Tongue (tissue), 2 donors: ENCODE results near the genes RRAS, CPT1C and KLK1.

DNA sequence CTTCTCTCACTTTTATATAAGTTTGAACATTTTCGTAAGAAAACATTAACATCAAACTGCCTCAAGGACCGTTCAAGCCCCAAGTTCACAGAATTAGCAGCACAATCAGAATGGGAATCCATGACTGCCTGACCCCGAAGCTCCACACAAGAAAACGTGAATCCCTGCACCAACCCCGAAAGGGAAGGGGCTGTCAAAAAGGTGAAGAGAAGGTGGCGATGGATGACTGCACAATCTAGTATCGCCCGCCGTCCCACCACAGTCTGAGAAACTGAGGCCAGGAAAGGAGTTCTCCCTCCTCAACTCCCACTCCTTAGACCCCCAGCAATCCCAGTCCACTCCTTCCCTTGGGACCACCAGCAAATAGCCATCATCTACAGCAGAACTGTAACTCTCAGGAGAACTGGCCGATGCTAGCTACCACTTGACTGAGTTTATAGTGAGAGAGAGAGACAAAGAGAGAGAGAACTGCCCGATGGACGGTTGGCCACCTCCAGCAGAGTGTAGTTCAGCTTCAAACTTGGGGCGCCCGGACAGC, 438 bp downstream of the NOSIP start:
- RAMPAGE, long total RNA: no peak

DNA sequence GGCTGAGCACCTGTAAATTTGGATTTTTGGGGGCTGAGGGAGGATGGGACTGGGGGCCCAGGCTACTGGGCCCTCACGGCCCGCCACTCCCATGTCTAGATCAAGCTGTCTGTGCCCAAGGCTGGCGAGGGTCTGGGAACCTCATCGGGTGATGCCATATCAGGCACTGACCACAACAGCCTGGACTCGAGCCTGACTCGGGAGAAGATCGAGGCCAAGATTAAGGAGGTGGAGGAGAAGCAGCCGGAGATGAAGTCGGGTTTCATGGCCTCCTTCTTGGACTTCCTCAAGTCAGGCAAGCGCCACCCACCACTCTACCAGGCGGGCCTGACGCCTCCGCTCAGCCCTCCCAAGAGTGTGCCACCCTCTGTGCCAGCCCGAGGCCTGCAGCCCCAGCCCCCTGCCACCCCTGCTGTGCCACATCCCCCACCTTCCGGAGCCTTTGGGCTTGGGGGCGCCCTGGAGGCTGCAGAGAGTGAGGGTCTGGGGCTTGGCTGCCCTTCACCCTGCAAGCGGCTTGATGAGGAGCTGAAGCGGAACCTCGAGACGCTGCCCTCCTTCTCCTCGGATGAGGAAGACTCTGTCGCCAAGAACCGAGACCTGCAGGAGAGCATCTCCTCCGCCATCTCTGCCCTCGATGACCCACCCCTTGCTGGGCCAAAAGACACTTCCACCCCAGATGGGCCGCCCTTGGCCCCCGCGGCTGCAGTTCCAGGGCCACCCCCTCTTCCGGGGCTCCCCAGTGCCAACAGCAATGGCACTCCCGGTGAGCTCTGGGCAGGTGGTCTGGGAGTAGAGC, 8.4 kb downstream of the PRR12 start:
- RAMPAGE, long total RNA: no peak

DNA sequence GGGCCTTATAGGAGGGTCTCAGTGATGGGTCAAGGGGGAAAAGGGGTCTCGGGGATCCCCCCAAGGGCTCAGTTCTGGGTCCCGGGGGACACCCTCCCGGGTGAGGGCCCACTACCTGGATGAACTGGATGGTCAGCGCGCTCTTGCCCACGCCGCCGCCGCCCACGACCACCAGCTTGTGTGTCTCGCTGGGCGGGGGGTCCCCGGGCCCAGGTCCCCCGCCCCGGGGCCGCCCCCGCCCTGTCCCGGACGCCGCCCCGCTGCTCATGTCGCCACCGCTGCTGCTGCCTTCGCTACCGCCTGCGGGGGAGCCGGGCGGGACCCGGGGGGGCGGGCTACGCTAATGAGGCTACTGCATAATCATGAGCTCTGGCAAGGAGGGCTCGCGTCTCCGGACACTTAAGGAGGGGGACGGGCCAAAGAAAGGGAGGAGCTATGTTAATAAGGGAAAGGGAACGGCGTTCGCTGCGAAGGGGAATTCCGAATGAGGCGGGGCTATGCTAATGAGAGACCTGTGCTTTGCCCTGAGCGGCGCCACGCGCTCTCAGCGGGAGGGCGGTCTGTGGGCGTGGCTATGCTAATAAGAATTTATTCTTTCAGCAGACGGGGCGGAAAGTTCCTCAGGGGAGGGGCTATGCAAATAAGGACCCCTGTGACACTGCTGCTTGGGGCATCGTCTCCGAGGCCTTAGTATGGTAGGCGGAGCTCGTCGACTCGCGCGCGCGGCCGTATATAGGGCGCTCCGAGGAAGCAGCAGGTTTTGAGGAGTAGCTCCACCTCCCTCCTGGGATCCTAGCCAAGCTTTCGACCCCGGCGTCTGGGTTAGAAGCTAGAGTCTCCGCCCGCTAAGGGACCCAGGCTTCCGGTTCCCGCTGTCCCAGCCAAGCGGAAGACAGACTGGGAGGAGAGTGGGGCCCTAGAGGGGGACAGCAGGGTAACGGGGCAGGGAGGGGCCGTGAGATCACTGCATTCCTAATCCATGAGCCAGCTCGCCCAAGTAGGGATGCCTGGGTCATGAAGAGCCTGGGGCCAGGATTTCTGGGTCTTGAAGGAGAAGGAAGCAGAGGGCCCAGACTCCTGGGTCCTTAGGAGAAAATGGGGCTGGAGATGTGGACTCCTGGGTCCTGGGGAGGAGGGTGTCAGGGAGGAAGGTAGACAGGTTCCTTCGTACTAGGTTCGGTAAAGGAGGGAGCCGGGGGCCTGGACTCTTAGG, at the start of gene RRAS:
Gene RRAS, minus strand, starts transcription at position 313 of the 1,213 bp plus-strand sequence.
- RAMPAGE, long total RNA: no peak

DNA sequence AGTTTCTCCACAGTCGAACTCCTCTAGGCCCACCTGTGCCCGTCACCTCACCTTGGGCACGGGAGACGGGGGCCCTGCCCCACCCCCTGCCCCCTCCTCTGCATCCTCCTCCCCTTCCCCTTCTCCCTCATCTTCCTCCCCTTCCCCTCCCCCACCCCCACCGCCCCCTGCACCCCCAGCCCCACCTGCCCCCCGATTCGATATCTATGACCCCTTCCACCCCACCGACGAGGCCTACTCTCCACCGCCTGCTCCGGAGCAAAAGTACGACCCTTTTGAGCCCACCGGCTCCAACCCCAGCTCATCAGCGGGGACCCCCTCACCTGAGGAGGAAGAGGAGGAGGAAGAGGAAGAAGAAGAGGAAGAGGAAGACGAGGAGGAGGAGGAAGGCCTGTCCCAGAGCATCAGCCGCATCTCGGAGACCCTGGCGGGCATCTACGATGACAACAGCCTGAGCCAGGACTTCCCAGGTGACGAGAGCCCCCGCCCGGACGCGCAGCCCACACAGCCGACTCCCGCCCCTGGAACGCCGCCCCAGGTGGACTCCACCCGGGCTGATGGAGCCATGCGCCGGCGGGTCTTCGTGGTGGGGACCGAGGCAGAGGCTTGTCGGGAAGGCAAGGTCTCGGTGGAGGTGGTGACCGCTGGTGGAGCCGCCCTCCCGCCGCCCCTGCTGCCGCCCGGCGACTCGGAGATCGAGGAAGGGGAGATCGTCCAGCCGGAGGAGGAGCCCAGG, 9.0 kb downstream of the SCAF1 start:
- RAMPAGE, long total RNA: no peak

- RAMPAGE, long total RNA: no peak
Measured at GRCh38 chr19:49653130-49654286, 11.5 kb downstream of the SCAF1 start.

DNA sequence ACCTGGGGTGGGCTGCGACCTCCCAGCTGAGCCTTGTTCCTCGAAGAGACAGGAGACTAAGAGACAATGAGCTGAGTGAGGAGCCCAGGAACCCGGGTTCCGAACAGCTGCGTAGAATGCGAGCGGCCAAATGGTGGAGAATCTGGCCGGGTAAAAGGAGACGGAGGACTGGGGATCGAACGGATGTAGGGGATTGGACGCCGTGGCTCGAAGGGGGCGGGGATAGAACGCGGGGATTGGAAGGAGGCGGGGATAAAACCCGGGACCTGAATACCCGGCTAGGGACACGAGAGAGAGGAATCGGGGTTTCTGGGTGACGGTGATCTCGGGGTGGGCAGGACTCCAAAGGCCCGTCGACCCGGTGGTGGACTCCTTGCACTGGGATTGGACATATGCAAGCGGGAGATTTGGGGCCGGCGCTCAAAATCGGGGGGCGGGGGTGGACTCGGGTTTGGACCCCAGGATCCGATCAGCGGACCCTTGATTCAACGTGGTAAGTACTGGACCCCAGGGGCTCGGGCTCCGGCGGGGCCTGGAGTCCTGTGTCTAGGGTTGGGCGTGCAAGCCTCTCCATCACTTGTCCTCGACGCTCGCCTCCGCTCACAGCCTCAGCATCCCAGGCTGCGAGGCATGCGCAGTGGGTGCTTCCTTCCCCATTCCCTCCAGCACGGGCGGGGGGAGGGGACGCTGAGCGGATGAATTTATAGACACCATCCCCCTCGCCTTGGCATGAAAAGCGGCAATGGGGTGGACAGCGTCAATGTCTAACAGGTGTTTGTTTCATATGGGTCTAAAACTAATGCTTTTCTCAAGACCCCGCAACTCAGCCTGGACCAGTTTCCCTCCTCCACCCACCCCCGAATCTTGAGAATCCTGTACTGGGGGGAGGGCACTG, at the start of gene CPT1C:
Gene CPT1C, plus strand, starts transcription at position 269 of the 895 bp plus-strand sequence.
- RAMPAGE, long total RNA: no peak

GRCh38 chr19:49898860-49899159, 2.1 kb upstream of the IL4I1 start:
- RAMPAGE, long total RNA: no peak

DNA sequence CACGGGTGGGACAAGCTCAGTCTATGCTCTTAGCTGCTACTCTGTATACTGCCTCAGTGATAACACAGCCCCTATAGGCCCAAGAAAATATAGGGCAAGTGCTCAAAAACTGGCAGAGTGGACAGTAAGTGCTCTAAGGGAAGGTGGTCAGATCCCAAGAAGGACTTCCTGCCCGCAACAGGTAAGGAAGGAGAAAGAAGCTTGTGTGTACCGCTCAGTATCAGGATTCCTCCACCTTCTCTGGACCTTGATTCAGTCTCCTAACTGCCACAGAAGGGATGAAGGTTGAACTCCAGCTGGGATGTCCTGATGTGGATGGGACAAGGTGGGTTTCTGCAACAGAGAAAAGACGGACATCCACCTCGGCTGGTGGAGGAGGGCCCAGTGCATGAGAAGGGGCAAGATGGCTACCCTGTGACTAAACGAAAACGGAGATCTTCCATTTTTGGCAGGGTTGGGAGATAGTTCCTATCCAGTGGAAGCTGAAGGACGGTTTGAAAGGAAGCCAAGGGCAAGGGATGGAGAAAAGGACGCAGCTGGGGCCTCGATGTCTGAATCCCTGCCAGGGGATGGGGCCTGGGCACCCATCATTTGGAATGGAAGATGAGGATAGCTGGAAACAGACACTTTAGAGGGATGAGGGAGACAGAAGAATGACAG, 1.4 kb upstream of the ATF5 start:
- RAMPAGE, long total RNA: no peak

DNA sequence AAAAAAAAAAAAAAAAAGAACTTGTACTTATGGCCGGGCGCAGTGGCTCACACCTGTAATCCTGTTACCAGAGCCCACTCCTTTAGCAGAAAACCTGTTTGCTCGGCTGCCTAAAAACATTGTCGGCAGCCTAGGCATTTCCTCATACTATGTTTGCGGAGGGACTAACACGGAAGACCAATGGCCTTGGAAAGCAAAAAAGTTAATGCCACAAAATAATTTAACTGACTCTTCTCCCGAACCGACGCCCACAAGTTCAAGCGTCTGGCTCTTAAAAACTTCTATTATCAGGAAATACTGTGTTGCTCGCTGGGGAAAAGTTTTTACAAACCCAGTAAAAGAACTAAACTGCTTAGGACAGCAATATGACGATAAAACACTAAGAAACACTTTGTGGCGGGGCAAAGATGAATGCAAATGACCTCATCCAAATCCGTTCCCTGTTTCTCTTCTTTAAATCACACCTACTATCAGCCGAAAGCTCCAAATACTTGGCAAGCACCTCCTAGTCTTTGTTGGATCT, 5.0 kb downstream of the SIGLEC11 start:
- RAMPAGE, long total RNA: no peak

DNA sequence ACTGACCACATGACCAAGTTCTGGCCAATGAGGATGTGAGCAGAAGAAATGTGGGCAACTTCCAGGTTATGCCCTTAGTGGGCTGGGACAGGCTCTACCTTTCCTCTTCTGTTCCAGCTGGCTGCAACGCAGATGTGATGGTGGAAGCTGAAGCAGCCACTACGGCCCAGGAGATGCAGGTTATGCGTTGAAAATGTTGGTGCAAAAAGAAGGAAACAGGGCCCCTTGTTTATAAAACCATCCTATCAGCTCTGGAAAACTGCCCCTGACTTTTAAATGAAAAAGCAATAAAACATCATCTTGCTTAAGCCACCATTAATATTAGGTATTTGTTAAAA, 27.3 kb downstream of the VRK3 start:
- RAMPAGE, long total RNA: no peak

DNA sequence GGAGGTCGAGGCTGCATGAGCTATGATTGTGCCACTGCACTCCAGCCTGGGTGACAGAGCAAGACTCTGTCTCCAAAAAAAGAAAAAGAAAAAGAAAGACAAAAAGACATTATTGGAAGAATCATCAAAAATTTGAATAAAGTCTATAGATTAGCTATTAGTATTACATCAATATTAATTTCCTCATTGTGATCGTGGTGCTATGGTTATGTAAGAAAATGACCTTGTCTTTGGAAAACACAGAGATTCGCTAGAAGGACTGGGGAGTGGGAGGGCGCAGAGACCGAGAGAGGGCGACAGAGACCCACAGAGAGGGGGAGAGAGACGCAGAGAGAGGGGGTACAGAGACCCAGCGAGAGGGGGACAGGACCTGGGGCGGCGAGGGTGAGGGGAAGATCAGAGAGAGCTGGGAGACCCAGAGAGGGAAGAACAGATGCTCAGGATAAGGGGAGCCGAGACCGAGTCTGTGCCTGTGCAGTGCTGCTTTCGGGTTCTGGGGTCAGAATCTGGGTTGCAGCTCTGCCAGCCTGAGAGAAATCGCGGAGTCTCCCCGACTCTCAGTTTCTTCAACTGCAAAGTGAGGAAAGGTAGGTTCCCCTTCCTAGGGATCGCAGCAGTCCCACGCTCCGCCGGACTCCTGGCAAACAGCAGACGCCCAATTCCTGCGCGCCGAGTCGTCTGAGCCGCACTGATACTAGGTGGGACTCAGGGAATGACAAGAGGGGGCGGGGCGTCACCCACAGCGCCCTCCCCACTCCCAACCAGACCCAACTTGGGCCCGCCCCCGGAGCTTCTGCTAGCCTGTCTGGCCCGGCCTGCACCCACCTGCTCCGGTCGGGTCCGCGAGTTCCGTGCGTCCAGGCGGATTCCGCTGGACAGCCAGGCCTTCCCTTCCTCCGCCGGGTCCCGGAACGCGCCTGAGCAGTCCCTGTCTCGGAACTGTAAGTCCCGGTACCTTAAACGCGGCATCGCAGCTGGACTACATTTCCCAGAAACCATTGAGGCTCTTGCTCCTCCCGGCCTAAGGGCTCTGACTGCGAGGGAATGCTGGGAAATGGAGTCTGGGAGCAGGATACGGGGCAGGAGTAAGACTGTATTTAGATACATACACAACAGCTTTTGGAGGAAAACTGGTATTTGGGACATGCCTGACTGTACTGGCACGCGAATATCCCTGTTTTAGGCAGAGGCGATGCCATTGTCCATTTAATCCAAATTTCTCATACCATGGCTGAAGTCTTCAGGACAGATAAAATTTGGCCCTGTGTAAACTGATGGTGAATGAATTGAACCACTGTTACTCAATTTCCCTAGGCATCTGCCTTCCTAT, 15.3 kb downstream of the IZUMO2 start:
- RAMPAGE, long total RNA: no peak

DNA sequence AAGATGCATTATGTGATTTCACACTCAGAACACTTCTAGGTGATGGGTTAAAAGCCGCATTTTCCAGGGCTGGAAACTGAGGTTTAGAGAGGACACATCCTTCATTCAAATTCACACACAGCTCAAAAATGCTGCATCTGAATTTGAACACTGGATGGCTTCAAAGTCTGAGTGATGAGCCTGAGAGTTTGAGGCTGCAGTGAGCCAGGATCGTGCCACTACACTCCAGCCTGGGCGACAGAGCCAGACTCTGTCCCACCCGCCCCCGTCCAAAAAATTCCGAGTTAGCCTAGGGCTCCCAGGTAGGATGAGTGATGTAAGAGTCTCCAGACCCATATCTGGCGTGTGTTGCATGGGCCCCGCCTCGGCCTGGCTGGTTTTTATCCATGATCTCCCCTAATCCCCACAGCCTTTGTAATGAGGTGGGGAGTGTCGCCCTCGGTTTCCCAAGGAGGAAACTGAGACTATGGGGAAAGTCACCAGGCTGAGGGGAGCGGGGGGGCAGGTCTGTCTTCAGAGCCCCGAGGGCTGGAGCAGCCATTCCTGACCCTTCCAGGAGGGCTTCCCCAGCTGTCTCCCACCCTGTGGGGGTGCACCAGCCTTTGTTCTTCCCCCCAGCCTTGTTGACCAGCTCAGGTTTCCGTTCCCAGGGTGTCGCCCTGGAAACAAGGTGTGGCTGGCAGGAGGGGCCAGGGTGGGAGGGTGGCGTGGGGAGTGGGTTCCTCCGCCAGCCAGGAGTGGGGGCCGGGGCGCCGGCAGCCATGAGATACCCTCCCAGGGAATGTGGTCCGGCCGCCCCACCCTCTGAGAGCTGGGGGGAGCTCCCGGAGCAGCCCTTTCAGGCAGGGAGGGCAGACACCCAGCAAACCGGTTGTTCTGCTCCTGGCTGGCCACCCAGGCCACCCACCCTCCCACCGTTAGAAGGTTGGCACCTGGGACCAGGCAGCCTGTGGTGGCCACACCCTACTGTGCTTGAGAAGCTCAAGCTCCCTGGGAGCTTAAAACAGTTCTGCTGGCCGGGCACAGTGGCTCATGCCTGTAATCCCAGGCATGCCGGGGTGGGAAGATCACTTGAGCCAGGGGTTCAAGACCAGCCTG, 11.5 kb downstream of the MYH14 start:
- RAMPAGE, long total RNA: no peak

GRCh38 chr19:50311828-50312675, 17.1 kb downstream of the KCNC3 start:
- RAMPAGE, long total RNA: no peak

DNA sequence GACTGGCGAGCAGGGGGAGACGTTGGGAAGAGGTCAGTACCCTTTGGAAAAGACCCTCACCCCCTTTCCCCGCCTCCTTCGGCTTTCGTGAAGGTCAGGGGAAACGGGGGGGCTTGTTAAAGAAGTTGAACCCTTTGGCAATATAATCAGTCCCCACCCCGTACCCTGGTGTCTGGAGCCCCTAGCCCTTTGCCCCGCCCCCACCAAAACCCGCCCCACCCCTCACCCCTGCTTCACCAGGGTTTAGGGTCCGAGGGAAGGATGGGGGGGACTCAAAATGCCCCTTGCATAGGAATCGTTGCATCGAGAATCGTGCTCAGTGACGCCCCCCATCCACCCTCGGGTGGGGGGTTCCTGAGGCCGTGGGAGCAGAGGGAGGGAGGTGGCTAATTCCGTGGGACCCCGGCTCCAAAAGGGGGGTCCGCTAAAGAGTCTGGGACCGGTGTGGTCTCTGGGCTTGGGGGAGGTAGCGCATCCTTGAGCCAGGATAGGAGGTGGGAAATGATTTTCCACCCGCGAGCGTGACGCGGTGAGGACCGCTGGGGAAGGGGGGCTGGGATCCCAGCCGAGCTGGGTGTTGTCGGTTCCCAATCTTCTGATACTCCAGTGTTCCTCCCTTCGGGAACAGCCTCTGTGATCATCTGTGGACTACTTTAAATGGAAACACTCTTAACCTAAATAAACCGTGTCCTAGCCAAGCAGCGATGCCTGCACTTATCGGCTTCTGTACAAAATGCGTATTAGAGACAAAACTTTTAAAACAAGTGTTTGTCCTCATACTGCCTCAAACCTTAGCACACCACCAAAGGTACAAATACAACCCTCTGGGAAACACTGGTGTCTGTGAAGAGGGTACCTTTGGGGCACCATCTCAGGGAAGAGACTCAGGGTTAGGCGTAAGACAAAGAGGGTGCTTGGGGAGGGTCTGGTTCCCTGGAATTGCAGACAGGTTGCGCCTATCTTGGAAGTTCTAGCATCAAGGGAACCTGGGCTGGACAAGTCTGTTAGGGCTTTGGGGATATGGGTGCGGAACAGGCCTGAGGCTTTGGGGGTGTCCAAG, 16.2 kb downstream of the KCNC3 start:
- RAMPAGE, long total RNA: no peak

- RAMPAGE, long total RNA: no peak
Measured at GRCh38 chr19:50315750-50316432, 13.3 kb downstream of the KCNC3 start.

GRCh38 chr19:50330312-50331273, 1.4 kb upstream of the KCNC3 start:
- RAMPAGE, long total RNA: no peak

DNA sequence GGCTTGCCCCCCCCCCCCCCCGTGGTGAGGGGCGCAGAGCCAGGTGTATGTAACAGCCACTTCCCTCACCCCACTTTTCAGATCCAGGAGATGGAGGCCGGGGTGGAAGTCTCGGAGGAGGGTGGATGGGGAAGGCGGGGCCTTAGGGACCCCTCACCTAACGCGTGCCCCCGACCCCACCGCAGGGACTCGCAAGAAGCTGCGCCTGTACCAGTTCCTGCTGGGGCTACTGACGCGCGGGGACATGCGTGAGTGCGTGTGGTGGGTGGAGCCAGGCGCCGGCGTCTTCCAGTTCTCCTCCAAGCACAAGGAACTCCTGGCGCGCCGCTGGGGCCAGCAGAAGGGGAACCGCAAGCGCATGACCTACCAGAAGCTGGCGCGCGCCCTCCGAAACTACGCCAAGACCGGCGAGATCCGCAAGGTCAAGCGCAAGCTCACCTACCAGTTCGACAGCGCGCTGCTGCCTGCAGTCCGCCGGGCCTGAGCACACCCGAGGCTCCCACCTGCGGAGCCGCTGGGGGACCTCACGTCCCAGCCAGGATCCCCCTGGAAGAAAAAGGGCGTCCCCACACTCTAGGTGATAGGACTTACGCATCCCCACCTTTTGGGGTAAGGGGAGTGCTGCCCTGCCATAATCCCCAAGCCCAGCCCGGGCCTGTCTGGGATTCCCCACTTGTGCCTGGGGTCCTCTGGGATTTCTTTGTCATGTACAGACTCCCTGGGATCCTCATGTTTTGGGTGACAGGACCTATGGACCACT, 4.7 kb upstream of the MYBPC2 start:
- RAMPAGE, long total RNA: no peak

GRCh38 chr19:50510209-50510404, 884 bp downstream of the JOSD2 start:
- RAMPAGE, long total RNA: no peak

GRCh38 chr19:50817383-50817733, 6.2 kb downstream of the KLK1 start:
- RAMPAGE, long total RNA: no peak

GRCh38 chr19:50823323-50824087, at the start of gene KLK1:
Gene KLK1 (minus strand): TSS chr19:50823787.
- RAMPAGE, long total RNA: no peak